GM19239 (cell line): ENCODE data around the genes COLEC12 and YES1.

GRCh38 chr18:160053-160368 lies 1.7 kb downstream of the USP14 start:
- RRBS: no CpG with 5 or more reads among the region's 12 CpGs

- RRBS: no CpG with 5 or more reads among the region's 10 CpGs
These were observed 38.1 kb downstream of the USP14 start for GRCh38 chr18:196471-196901.

- RRBS: 3% methylated on average over 52 of the region's 111 CpGs
These were observed at the start of gene COLEC12 for GRCh38 chr18:500305-501062. TSS of gene COLEC12 (minus strand) at chr18:500701.

DNA sequence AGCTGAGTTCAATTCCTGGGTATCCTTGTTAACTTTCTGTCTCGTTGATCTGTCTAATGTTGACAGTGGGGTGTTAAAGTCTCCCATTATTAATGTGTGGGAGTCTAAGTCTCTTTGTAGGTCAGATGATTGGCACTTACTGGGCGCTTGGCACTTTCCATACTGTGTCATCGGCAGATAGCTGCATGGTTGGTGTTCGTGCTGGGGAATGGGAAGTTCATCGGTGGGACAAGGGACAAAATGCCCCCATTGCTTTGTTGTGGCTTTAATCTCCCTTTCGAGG lies 8.5 kb downstream of the TYMS start:
- RRBS: no CpG with 5 or more reads among the region's 6 CpGs

DNA sequence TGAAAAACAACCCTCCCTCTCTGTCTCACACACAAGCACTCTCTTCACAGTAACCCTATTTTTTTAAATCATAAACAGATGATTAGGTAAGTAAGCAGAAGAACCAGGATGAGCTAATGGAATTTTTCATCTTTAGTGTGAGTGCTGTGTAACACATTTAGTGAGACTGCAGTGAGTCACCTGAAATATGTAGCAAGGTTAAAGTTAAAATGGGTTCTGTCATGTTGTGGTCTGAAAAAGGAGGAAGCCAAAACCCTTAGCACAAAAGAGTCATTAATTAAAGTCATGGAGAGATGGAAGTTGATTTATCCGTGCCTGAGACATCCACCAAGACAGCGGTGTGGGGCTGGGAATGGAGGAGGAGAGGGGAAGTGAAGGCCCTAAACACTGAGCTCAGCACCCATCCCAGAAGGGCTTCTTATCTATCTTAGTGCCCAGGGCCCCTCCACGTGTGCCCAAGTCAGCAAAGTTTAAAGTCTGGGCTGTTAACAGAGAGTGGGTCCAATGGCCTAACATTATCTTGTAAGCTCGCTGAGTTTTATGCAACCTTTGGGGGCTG lies 9.5 kb downstream of the ENOSF1 start:
- RRBS: no CpG with 5 or more reads among the region's 4 CpGs

DNA sequence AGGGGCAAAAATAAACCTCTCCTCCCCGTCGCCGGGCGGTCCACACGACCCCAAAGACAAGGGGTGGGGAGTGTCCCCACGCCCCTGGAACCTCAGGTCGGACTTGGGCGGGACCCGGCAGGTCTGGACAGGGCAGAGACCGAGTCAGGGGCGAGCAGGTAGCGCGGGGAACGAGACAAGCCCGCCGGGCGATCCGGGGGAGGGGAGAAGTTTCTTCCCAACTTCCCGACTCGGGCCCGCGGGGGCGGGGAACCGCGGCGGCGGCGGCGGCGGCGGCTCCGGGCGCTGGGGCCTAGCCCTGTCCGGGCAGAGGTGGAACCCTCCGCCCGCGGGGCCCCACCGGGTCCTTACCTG lies 302 bp downstream of the YES1 start:
- RRBS: 2% methylated on average over 20 of the region's 38 CpGs

DNA sequence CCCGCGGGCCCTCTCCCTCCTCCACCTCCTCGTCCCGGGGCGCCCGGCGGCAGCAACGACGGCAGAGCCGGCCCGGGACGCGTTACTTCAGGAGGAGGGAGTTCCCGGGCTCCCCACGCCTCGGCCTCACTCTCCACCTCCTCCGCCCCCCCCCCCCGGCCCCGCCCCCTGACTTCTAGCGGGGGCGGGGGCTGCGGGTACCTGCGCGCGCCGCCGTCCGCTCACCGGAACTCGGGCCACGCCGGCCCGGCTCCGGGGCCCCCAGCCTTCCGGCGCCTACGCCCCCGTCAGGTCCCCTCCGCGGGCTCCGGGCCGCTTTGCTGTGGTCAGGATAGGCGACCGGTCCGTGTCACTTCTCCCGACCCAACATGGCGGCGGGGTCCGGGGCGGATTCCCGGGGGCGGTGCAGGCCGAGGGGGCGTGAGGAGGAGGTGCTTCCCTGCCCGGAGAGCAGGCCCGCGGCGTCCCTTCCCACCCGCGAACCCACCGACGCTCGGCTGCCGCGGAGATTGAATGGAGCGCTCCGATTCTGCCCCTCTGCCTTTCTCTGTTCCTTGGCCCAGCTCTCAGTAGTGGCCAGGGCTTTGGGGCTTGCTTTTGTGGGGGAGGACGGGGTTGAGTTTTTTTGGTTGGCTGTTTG lies at the start of gene YES1:
Gene YES1 (minus strand): TSS at position 60 of the 640 bp plus-strand sequence.
- RRBS: 1% methylated on average over 35 of the region's 68 CpGs

DNA sequence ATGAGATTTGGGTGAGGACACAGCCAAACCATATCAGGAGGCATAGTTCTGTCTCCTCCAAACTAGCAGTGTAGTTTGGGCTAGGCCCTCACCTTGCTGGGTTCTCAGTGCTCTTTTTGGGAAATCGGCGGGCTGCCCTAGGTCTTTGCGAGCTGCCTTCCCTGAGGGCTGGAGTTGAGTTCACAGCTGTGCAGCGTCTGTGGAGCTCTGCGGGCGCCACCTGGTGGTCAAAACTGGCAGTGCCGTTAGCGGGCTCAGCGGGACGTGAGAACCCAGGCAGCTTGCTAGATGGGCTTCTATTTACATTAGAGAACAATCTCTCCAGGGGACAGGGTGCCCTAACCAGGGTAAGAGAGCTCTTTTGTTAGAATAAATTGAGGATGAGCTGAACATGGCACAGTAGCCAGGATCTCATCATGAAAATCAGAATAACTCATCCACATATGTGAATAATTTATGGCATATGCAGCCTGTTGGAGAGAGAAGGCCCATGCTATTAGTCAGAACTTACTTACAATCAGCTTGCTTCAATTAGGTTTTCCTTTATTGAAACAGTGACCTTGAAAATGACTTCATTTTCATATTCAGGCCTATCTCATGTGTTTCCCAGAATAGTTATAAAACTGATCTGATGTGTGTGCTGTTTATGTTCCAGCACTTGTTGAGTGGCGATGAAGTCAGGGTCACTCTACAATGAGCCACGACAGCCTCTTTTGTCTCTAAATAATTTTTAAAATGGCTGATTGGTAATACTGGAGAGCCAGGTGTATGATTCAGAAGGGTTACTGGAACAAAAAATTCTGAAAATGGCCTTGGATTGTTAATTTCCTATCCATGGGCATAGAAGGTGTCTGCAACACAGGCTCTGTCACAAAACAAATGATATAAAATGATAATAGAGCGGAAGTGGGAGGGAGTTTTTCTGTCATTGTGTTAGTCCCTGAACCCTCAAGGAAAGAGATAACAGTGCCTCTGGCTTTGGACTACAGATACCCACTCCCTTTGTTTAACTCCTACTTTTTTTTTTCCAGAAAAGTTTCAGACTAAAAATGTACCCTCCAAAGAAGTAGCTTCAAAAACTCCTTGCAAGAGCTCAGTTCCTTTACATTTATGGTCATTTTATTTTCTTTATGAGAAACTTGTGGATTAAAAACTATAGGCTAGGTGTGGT lies 27.6 kb upstream of the YES1 start:
- RRBS: no CpG with 5 or more reads among the region's 13 CpGs

DNA sequence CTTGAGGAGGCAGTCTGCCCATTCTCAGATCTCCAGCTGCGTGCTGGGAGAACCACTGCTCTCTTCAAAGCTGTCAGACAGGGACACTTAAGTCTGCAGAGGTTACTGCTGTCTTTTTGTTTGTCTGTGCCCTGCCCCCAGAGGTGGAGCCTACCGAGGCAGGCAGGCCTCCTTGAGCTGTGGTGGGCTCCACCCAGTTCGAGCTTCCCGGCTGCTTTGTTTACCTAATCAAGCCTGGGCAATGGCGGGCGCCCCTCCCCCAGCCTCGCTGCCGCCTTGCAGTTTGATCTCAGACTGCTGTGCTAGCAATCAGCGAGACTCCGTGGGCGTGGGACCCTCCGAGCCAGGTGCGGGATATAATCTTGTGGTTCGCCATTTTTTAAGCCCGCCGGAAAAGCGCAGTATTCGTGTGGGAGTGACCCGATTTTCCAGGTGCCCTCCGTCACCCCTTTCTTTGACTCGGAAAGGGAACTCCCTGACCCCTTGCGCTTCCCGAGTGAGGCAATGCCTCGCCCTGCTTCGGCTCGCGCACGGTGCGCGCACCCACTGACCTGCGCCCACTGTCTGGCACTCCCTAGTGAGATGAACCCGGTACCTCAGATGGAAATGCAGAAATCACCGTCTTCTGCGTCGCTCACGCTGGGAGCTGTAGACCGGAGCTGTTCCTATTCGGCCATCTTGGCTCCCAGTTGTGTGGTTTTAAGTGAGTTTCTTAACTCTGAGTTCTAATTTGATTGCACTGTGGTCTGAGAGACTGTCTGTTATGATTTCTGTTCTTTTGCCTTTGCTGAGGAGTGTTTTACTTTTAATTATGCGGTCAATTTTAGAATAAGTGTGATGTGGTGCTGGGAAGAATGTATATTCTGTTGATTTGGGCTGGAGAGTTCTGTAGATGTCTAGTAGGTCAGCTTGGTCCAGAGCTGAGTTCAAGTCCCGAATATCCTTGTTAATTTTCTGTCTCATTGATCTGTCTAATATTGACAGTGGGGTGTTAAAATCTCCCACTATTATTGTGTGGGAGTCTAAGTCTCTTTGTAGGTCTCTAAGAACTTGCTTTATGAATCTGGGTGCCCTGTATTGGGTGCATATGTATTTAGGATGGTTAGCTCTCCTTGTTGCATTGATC lies 71.9 kb downstream of the ADCYAP1 start:
- RRBS: no CpG with 5 or more reads among the region's 40 CpGs

DNA sequence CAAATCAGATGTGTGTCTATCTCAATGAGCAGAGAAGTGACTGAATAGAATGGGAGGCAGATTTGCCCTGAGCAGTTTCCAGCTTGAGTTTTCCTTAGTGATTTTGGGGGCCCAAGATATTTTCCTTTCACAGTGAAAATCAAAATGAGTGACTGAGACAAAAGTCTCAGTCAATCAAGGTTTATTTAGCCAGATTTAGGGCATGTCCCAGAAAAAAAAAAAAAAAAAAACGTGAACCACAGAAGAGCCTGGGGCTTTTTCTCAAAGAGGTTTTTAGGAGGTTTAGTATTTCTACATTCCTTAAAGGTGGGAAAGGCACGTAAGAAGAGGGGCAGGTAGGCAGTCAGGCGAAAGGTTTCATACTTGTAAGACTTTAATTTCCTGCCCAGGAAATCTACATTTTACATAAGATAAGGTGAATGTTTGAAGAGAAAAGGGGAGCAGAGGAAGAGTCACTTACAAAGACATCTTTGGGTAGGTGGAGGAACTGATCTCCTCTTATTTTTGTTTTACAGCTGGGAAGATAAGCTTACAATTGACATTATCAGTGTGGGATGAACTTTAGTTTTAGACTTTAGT lies 514.7 kb downstream of the METTL4 start:
- RRBS: no CpG with 5 or more reads among the region's 3 CpGs

DNA sequence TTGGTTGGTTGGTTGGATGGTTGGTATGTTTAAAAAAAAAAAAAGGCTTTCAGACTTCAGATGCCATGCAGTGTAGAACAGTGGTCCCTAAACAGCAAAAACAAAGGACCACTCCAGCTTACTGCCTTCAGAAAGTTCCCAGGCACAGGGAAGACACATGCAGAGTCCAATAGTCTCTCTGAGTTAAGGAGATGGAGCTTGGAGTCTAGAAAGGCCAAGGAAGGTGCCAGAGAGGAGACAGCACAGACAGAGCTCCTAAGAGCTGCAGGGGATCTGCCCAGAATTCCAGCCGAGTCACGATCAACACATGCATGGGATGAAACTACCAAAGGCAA lies 15.5 kb downstream of the METTL4 start:
- RRBS: no CpG with 5 or more reads among the region's 2 CpGs

DNA sequence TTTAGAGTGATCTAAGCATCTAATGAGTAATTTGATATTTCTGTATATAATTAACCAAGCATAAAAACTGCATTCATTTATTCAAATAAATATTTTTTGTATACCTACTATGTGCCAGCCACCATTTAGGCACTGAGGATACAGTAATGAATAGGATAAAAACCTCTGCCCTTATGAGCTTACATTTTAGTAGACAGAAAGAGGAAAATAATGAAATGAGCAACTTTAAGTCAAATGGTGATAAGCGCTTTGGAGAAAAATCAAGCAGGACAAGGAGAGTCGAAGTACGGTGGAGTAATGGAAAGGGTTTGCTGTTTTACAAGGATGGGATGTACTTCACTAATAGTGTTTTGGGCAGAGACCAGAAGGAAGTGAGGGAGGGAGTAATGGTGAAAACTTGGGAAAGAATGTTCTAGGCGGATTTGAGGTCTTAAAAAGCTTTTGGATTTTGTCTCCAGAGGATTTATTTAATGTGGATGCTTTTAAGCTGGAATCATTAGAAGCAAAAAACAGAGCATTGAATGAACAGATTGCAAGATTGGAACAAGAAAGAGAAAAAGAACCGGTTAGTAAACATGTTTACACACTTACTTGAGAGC lies 17.5 kb downstream of the NDC80 start:
- RRBS: no CpG with 5 or more reads among the region's 5 CpGs

GRCh38 chr18:2726360-2727076 lies 71.0 kb downstream of the SMCHD1 start:
- RRBS: no CpG with 5 or more reads among the region's 2 CpGs

GRCh38 chr18:2730771-2731502 lies 75.4 kb downstream of the SMCHD1 start:
- RRBS: no CpG with 5 or more reads among the region's 2 CpGs

GRCh38 chr18:2800300-2801541 lies 46.1 kb upstream of the EMILIN2 start:
- RRBS: no CpG with 5 or more reads among the region's 8 CpGs

DNA sequence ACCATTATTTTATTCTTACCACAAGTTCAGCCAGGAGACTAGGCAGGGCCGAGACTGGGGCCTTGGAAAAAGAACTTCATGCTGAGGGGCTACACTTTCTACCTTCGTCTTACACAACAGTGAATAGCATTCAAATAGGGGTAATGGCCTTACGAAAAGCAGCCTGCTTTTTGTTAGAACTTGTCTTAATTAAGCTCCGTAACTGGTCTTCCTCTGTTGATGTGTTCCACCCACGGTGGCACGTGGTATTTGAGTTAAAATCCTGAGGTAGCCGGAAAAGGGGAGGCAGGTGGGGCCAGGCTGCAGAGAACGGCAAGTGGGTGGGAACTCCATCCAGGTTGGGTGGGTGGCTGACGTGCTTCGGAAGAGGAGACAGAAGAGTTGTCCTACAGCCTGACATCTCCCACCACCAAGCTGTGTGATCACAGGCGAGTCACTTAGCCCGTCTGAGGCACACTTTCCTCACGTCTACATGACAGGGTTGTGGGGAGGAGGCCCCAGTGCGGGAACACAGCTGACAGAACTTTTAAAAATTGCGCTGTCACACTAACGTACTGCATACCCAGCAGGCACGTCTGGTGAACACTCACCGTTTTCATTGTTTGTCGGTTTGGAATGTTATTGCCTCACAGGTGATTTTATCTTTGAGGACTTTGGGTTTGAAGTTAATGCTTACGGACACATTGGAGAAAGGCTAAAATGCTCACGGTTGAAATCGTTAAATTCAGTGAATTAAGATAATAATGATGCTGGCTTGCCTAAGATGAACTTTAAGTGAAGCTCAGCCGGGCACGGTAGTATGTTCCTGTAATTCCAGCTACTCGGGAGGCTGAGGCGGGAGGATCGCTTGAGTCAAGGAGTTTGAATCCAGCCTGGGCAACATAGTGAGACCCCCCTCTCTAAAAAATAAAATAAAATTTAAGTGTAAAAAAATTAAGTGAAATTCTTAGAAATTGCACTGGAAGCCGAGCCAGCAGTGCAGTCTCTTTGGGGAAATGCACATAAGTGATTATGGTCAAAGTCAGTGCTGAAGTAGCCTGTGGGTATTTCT lies 8.8 kb downstream of the EMILIN2 start:
- RRBS: no CpG with 5 or more reads among the region's 28 CpGs

- RRBS: no CpG with 5 or more reads among the region's 11 CpGs
These were observed 47.4 kb downstream of the EMILIN2 start for GRCh38 chr18:2894131-2894706.

DNA sequence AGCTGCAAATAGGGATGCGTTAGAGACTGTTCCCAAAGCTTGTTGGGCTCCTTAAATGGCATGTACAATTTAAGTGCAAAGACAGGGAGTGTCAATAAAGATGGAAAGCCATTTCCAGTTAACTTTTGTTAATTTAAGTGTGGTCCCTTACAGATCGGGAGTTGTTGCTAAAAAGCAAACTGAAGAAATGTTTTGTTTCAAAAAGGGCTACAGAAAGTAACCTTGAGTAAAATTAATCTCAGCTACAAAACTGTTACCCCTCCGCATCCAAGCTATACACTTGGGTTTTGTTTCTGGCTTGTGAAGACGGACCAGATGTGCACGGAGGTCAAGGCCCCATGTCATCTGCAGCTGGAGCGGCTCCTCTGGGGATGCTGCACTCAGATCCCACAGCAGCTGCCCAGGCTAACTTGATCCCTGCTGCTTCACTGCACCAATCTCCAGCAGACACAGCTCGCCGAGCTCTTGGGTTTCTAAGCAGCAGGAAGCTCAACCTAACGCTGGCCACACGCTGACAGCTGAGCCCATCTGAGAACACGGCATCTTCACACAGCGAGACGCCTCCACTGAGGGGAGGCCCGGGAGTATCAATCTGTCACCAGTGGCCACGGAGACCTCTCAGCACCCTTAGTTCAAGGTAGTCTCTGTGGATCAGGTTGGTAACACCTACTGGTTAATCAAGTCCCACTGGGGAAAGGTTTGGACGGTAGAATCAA lies 67.3 kb downstream of the EMILIN2 start:
- RRBS: no CpG with 5 or more reads among the region's 16 CpGs

DNA sequence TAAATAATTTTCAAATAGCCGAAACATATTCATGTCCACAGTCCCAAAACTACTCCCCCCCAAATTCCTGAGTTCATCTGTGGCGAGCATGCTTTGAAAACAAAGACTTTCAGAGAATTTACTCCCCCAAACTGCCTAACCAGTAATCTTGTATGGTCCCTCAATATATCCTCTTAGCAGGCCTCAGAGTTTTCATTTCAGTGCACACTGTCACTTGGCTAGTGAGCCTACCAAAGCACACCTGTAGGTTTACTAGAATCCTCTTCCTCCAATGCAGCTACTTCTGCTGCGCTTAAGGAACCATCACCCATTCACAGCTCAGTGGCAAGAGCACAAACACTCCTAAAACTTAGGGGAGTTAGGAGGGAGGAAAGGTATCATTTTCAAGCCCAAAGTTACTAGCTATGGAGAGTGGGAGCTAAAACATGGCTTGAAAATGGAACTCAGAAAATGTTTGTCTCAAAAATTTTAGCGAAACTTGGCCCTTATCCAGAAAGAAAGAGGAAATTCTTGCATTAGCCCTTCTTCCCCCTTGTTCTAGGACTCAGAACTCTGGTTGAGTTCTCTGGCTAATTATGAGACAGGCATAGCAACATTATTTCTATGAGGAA lies 33.2 kb downstream of the LPIN2 start:
- RRBS: no CpG with 5 or more reads among the region's 4 CpGs